ENCODE measurements around a stretch of chr16.

GRCh38 chr16:67347212-67347657 is 20.6 kb downstream of the LRRC36 start:
- RAMPAGE, long total RNA: no peak
- RRBS, 2 experiments: no CpG with 5 or more reads among the region's 5 CpGs
CAGE:
- cytosol, long polyA minus RNA: no peak
- cytosol, long polyA plus RNA: no peak
- long polyA plus RNA: no peak
- nucleolus, long total RNA: no peak
- nucleus, long polyA plus RNA: no peak
- nucleus, long total RNA: no peak

GRCh38 chr16:67390263-67391070 is 2.8 kb downstream of the TPPP3 start:
- RAMPAGE, long total RNA: no peak
- RRBS, 2 experiments: no CpG with 5 or more reads among the region's 23 CpGs
CAGE:
- cytosol, long polyA minus RNA: no peak
- cytosol, long polyA plus RNA: no peak
- long polyA plus RNA: no peak
- nucleolus, long total RNA: no peak
- nucleus, long polyA plus RNA: no peak
- nucleus, long total RNA: no peak

GRCh38 chr16:67428630-67428874 is 2.4 kb upstream of the HSD11B2 start:
- RAMPAGE, long total RNA: no peak
- RRBS, 2 experiments: no CpG with 5 or more reads among the region's 2 CpGs
CAGE:
- cytosol, long polyA minus RNA: no peak
- cytosol, long polyA plus RNA: no peak
- long polyA plus RNA: no peak
- nucleolus, long total RNA: no peak
- nucleus, long polyA plus RNA: no peak
- nucleus, long total RNA: no peak

DNA sequence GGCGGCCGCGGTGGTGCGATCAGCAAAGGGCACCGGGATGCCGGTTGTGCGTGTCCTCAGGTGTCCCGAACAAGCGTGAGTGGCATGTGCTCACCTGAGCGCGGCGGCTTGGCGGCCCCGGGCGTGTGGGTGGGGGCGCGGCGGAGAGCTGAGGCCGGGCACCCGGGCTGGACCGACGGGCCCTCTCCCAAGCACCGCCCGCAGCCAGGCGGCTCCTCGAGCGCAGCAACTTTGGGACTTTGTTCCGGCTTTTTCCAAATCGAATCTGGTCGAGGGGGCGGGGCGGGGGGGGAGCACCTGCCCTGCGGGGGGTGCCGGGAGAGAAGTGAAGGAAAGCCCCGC is 245 bp upstream of the HSD11B2 start:
- RAMPAGE, long total RNA: no peak
- RRBS, 2 experiments: 1 to 2% methylated on average over 33 of the region's 35 CpGs
CAGE:
- cytosol, long polyA minus RNA: no peak
- cytosol, long polyA plus RNA: no peak
- long polyA plus RNA: no peak
- nucleolus, long total RNA: no peak
- nucleus, long polyA plus RNA: no peak
- nucleus, long total RNA: no peak

DNA sequence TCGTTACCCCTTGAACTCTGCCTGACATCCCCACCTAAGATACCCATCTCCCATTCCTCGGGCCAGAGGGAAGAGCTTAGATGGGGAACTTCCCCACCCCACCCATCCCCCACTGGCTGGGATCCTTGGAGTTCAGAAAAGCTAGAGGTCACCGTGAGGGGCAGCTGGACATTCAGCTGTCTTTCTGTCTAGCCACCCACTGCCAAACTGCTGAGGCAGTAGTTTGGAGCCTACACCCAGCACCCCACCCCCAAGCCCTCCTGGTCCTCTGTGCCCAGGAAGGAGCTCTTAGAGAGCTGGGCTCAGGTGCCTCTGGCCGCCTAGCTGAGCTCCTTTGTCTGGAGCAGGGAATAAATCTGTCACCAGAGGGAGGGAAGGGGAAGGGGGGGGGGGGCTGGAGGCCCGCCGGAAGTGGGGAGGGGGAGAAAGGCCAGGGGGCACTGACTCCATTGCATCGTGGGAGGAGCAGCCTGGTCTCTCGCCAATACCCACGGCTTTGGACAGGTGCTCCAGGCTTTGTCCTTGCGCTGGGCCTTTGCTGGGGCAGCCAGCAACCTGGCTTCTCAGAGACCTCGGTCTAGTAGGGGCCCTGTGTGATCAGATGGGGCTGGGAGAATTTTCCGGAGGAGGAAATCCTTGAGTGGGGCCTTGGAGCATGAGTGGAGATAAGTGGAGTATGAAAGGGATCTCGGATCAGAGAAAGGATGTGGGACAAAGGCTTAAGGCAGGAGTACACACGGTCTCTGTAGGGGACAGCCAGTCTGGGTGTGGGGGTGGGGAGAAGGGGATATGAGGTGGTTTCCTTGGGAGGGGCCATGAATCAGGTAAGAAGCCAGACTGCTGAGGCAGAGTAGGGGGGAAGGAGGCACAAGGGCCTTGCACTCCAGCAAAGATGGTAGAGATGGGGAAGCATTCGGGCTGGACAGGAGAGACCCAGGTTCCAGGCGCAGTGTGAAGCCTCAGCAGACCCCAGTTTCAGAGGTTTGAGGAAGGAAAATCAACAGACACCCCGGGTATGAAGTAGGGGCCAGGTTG is 1.3 kb downstream of the HSD11B2 start:
- RAMPAGE, long total RNA: no peak
- RRBS, 2 experiments: no CpG with 5 or more reads among the region's 17 CpGs
CAGE:
- cytosol, long polyA minus RNA: no peak
- cytosol, long polyA plus RNA: no peak
- long polyA plus RNA: no peak
- nucleolus, long total RNA: no peak
- nucleus, long polyA plus RNA: no peak
- nucleus, long total RNA: no peak

GRCh38 chr16:67435494-67436242 is 4.7 kb downstream of the HSD11B2 start:
- RAMPAGE, long total RNA: no peak
- RRBS, 2 experiments: 100% methylated on average over 1 of the region's 23 CpGs; no CpG with 5 or more reads in 1 of the 2 experiments
CAGE:
- cytosol, long polyA minus RNA: no peak
- cytosol, long polyA plus RNA: no peak
- long polyA plus RNA: no peak
- nucleolus, long total RNA: no peak
- nucleus, long polyA plus RNA: no peak
- nucleus, long total RNA: no peak

DNA sequence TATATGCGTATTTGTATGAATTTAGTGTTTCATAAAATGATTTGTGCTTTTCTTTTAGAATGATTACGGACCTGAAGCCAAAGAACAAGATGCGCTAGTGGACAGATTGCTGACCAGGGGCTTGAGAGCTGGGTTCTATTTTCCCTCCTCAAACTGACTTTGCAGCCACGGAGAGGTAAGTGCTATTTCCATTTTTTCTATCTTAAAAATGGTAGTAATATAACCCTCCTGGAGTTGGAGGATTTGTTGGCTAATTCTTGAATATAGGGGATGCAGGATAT is 8.7 kb downstream of the CTCF start:
- RAMPAGE, long total RNA: no peak
- RRBS, 2 experiments: no CpG with 5 or more reads among the region's 4 CpGs
CAGE:
- cytosol, long polyA minus RNA: no peak
- cytosol, long polyA plus RNA: start-site peak on the plus strand centred at position 111 of the sequence, 39 bp wide, 20 and 17 reads in 2 replicates
- long polyA plus RNA: no peak
- nucleolus, long total RNA: no peak
- nucleus, long polyA plus RNA: no peak
- nucleus, long total RNA: no peak

GRCh38 chr16:67659484-67660074 is 481 bp downstream of the ACD start:
- RAMPAGE, long total RNA: no peak
- RRBS, 2 experiments: 2% methylated on average over 17 to 21 of the region's 53 CpGs
CAGE:
- cytosol, long polyA minus RNA: no peak
- cytosol, long polyA plus RNA: no peak
- long polyA plus RNA: no peak
- nucleolus, long total RNA: no peak
- nucleus, long polyA plus RNA: no peak
- nucleus, long total RNA: no peak

DNA sequence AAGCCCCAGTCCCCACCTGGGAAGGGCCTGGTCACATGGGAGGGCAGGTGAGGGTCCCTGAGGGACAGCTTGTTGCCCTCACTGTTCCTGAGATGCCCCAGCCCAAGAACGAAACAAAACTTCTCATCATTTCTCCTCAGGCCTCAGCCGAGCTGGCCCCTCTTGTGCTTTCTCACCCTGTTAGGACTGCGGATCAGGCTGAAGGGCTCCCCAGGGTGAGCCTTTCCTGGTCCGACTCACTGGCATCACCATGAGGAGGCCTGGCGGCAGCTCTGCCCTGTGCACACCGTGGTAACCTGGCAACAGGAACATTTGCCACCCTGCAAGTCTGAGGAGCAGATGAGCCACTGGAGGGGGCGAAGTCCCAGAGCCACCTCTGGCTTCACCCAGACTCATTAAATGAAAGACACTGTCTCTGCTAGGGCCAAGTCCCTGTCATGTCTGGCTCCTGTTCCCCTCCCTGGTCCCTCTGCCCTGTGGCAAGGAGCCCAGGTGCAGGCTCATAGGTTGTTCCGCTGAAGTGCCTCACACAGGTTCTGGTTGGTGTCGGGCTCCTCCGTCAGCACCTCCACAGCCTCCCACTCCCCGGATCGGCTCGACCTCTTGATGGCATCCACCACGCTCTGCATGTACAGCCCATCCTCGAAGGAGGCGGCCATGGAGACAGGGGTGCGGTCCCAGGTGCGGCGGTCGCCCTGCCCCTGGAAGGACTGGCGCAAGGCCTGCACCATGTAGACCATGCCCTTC is 8.2 kb downstream of the C16orf86 start:
- RAMPAGE, long total RNA: no peak
- RRBS, 2 experiments: no CpG with 5 or more reads among the region's 21 CpGs
CAGE:
- cytosol, long polyA minus RNA: no peak
- cytosol, long polyA plus RNA: no peak
- long polyA plus RNA: no peak
- nucleolus, long total RNA: no peak
- nucleus, long polyA plus RNA: no peak
- nucleus, long total RNA: no peak

- RAMPAGE, long total RNA: no peak
- RRBS, 2 experiments: no CpG with 5 or more reads among the region's 7 CpGs
CAGE:
- cytosol, long polyA minus RNA: start-site peak on the minus strand at chr16:67685252-67685259, 12 reads
- cytosol, long polyA plus RNA: no peak
- long polyA plus RNA: no peak
- nucleolus, long total RNA: no peak
- nucleus, long polyA plus RNA: no peak
- nucleus, long total RNA: no peak
Observed at GRCh38 chr16:67684723-67685384, 18.2 kb downstream of the C16orf86 start.

- RAMPAGE, long total RNA: no peak
- RRBS, 2 experiments: no CpG with 5 or more reads among the region's 3 CpGs
CAGE:
- cytosol, long polyA minus RNA: no peak
- cytosol, long polyA plus RNA: no peak
- long polyA plus RNA: no peak
- nucleolus, long total RNA: no peak
- nucleus, long polyA plus RNA: no peak
- nucleus, long total RNA: no peak
Observed at GRCh38 chr16:67697738-67698159, 21.4 kb downstream of the GFOD2 start.

GRCh38 chr16:67719818-67720589 is 888 bp upstream of the GFOD2 start:
- RAMPAGE, long total RNA: no peak
- RRBS, 2 experiments: no CpG with 5 or more reads among the region's 6 CpGs
CAGE:
- cytosol, long polyA minus RNA: no peak
- cytosol, long polyA plus RNA: no peak
- long polyA plus RNA: no peak
- nucleolus, long total RNA: no peak
- nucleus, long polyA plus RNA: no peak
- nucleus, long total RNA: no peak

GRCh38 chr16:67829852-67830541 is 12.1 kb upstream of the THAP11 start:
- RAMPAGE, long total RNA: no peak
- RRBS, 2 experiments: no CpG with 5 or more reads among the region's 9 CpGs
CAGE:
- cytosol, long polyA minus RNA: no peak
- cytosol, long polyA plus RNA: no peak
- long polyA plus RNA: no peak
- nucleolus, long total RNA: no peak
- nucleus, long polyA plus RNA: no peak
- nucleus, long total RNA: no peak

DNA sequence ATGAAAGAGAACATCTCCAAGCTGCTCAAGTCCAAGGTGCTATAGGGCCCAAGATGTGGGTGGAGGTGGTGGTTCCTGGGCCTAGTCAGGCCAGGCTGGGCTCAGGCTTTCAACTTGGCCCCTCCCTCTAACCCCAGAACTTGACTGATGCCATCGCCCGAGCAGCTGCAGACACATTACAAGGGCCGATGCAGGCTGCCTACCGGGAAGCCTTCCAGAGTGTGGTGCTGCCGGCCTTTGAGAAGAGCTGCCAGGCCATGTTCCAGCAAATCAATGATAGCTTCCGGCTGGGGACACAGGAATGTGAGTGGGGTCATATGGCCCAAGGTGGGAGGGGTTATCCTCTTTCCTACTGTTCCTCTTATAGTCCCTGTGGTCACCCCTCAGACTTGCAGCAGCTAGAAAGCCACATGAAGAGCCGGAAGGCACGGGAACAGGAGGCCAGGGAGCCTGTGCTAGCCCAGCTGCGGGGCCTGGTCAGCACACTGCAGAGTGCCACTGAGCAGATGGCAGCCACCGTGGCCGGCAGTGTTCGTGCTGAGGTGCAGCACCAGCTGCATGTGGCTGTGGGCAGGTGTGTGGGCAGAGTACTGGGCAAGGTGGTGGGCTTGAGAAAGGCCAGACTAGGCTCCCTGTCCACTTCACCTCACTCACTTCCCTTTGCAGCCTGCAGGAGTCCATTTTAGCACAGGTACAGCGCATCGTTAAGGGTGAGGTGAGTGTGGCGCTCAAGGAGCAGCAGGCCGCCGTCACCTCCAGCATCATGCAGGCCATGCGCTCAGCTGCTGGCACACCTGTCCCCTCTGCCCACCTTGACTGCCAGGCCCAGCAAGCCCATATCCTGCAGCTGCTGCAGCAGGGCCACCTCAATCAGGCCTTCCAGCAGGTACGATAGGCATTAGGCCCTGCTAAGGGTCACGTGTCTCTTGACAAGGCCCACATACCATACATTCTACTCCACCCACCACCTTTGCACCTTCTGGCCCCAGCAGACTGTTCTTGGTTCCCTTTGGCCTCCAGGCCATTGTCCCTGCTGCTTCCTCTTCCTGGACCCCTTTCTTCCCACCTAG is 2.1 kb upstream of the NRN1L start:
- RAMPAGE, long total RNA: no peak
- RRBS, 2 experiments: 70 to 97% methylated on average over 1 to 5 of the region's 20 CpGs
CAGE:
- cytosol, long polyA minus RNA: no peak
- cytosol, long polyA plus RNA: no peak
- long polyA plus RNA: no peak
- nucleolus, long total RNA: no peak
- nucleus, long polyA plus RNA: no peak
- nucleus, long total RNA: no peak

DNA sequence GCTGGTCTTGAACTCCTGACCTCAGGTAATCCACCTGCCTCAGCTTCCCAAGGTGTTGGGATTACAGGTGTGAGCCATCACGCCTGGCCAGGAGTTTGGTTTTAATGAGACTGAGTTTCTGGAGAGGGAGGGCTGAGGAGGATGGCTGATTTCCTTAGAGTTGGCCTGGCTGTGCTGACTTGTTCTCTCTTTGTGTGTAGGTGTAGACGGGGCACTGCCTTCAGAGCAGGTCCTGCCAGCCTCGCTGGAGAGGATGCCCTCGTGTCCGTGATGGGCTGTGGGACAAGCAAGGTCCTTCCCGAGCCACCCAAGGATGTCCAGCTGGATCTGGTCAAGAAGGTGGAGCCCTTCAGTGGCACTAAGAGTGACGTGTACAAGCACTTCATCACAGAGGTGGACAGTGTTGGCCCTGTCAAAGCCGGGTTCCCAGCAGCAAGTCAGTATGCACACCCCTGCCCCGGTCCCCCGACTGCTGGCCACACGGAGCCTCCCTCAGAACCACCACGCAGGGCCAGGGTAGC is 15.5 kb downstream of the PSKH1 start:
- RAMPAGE, long total RNA: no peak
- RRBS, 2 experiments: no CpG with 5 or more reads among the region's 12 CpGs
CAGE:
- cytosol, long polyA minus RNA: no peak
- cytosol, long polyA plus RNA: no peak
- long polyA plus RNA: no peak
- nucleolus, long total RNA: no peak
- nucleus, long polyA plus RNA: no peak
- nucleus, long total RNA: no peak

DNA sequence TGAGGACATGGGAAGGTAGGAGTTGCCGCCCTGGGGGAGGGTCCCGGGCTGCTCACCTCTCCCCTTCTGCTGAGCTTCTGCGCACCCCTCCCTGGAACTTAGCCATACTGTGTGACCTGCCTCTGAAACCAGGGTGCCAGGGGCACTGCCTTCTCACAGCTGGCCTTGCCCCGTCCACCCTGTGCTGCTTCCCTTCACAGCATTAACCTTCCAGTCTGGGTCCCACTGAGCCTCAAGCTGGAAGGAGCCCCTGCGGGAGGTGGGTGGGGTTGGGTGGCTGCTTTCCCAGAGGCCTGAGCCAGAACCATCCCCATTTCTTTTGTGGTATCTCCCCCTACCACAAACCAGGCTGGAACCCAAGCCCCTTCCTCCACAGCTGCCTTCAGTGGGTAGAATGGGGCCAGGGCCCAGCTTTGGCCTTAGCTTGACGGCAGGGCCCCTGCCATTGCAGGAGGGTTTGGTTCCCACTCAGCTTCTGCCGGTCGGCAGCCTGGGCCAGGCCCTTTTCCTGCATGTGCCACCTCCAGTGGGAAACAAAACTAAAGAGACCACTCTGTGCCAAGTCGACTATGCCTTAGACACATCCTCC is 2.8 kb downstream of the CTRL start:
- RAMPAGE, long total RNA: no peak
- RRBS, 2 experiments: no CpG with 5 or more reads among the region's 9 CpGs
CAGE:
- cytosol, long polyA minus RNA: no peak
- cytosol, long polyA plus RNA: no peak
- long polyA plus RNA: no peak
- nucleolus, long total RNA: no peak
- nucleus, long polyA plus RNA: no peak
- nucleus, long total RNA: no peak

- RAMPAGE, long total RNA: no peak
- RRBS, 2 experiments: no CpG with 5 or more reads among the region's 8 CpGs
CAGE:
- cytosol, long polyA minus RNA: no peak
- cytosol, long polyA plus RNA: no peak
- long polyA plus RNA: no peak
- nucleolus, long total RNA: no peak
- nucleus, long polyA plus RNA: no peak
- nucleus, long total RNA: no peak
Observed at GRCh38 chr16:67929998-67930389, 1.7 kb downstream of the CTRL start.

- RAMPAGE, long total RNA: no peak
- RRBS, 2 experiments: no CpG with 5 or more reads among the region's 3 CpGs
CAGE:
- cytosol, long polyA minus RNA: no peak
- cytosol, long polyA plus RNA: no peak
- long polyA plus RNA: no peak
- nucleolus, long total RNA: no peak
- nucleus, long polyA plus RNA: no peak
- nucleus, long total RNA: no peak
Observed at GRCh38 chr16:67966233-67966674, 2.2 kb downstream of the SLC12A4 start.

DNA sequence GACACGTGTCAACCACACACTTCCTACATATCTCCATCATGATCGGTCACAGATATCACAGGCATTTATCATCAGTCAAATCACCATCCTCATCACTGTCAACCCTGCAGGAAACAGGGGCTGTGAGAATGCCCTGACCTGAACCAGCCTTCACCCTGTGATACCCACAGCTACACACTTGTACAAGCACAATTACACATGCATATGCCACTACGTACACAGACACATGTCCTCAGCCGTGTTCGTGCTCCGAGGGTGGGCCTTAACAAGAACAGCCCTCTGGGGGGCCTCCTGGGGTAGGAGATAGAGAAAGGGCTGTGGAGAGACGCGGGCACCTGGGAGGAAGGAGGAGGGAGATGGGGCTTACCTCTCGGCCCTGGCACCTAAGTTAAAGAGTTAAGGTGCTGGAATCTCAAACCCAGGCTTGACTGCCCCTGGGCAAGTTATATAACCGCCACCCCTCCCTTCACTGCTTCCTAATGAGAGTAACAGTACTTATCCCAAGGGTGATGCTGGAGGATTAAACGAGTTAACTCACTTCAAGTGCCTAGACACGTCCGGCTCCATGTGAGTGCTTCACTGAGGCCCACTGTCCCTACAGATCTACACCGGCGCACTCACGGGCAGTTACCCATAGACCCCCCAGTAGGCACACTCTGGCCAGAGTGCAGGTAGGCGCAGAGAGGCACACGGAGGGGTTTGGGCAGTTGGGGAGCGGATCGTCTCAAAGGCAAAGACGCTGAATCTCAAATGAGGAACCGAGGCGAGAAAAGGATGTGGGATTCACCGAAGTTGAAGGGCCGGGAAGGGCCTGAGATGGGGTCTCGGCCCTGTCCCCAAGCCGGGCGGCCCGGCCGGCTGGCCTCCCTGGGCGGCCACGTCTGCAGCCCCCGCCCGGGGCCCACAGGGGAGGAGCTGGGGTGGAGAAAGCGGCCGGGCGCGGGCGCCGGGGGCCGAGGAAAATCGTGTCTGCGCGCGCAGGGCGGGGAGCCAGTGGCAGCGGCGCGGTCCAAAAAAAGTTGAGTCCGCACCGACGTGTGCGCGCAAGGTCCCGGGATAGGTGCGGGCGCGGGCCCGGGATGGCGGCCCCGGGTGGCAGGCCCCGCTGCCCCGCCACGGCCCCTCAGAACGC is 772 bp downstream of the SLC12A4 start:
- RAMPAGE, long total RNA: no peak
- RRBS, 2 experiments: under 1 to 1% methylated on average over 6 to 18 of the region's 65 CpGs
CAGE:
- cytosol, long polyA minus RNA: no peak
- cytosol, long polyA plus RNA: no peak
- long polyA plus RNA: no peak
- nucleolus, long total RNA: no peak
- nucleus, long polyA plus RNA: no peak
- nucleus, long total RNA: no peak

DNA sequence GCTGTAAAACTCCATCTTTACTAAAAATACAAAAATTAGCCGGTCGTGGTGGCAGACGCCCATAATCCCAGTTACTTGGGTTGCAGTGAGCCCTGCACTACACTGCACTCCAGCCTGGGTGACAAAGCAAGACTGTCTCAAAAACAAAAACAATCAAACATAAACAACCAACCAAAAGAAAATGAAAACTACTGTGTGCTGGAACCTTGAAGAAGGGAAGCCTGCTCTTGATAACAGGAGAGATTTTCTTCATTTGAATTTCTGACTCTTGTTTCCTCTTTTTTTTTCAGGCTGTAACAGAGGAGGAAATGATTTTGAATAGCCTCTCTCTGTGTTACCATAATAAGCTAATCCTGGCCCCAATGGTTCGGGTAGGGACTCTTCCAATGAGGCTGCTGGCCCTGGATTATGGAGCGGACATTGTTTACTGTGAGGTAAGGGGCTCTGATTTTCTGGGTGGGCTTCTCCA is 14.7 kb downstream of the DUS2 start:
- RAMPAGE, long total RNA: start-site peak on the plus strand centred at position 311 of the sequence, 72 bp wide, 16 and 18 reads in 2 replicates
- RRBS, 2 experiments: no CpG with 5 or more reads among the region's 5 CpGs
CAGE:
- cytosol, long polyA minus RNA: start-site peak on the plus strand centred at position 353 of the sequence, 8 bp wide, 62 reads
- cytosol, long polyA plus RNA: no peak
- long polyA plus RNA: no peak
- nucleolus, long total RNA: no peak
- nucleus, long polyA plus RNA: no peak
- nucleus, long total RNA: no peak